ReNcell CX (cell line): ENCODE measurements around a stretch of chr6.

DNA sequence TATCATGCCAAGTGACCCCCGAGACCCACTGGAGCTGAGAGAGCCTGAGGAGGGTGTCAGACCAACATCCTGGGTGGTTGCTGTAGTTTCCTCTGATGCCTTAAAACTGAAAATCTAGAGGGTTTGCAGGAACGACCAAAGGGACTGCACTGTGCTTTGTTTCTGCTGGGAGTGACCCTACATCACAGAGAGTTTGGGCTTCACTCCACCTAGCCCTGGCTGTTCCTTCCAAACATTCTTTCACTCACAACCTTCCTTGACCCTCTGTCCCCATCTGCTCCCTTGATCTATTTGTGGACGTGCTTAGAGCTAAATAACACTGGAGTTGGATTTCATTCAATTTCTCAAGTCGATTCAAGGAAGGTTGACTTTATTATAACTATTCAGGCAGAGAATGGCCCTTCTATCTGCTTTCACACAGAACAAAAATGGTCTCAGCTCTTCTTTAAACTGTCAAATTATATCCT lies 18.1 kb downstream of the MYLK4 start:
- PRO-cap: no peak

GRCh38 chr6:2734037-2734530 lies 16.6 kb downstream of the MYLK4 start:
- PRO-cap: no peak

GRCh38 chr6:2762929-2763173 lies 2.3 kb upstream of the WRNIP1 start:
- PRO-cap: no peak

GRCh38 chr6:2833193-2834245 lies 8.1 kb downstream of the SERPINB1 start:
- PRO-cap: no peak

DNA sequence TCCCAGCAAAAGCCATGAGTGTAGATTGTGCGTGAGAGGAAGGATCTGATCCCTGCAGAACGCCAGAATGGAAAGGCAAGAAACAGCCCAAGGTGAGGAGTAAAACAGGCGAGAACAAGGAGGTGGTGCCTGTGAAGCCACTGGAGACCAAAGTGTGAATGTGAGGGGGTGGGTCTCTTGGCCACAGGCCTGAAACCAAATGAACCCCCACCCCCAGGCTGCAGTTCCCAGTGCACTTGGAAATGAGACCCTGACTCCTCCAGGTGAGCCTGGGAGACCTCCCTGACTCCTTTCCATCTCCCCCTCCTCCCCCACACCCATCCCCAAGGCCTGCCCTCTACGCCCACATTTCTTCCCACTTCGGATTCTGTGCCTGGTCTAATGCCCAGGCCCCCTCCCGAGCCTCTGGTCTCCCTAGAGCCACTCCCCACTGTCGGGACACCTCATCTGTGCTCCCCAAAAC lies 1.7 kb downstream of the SERPINB9 start:
- PRO-cap: no peak

DNA sequence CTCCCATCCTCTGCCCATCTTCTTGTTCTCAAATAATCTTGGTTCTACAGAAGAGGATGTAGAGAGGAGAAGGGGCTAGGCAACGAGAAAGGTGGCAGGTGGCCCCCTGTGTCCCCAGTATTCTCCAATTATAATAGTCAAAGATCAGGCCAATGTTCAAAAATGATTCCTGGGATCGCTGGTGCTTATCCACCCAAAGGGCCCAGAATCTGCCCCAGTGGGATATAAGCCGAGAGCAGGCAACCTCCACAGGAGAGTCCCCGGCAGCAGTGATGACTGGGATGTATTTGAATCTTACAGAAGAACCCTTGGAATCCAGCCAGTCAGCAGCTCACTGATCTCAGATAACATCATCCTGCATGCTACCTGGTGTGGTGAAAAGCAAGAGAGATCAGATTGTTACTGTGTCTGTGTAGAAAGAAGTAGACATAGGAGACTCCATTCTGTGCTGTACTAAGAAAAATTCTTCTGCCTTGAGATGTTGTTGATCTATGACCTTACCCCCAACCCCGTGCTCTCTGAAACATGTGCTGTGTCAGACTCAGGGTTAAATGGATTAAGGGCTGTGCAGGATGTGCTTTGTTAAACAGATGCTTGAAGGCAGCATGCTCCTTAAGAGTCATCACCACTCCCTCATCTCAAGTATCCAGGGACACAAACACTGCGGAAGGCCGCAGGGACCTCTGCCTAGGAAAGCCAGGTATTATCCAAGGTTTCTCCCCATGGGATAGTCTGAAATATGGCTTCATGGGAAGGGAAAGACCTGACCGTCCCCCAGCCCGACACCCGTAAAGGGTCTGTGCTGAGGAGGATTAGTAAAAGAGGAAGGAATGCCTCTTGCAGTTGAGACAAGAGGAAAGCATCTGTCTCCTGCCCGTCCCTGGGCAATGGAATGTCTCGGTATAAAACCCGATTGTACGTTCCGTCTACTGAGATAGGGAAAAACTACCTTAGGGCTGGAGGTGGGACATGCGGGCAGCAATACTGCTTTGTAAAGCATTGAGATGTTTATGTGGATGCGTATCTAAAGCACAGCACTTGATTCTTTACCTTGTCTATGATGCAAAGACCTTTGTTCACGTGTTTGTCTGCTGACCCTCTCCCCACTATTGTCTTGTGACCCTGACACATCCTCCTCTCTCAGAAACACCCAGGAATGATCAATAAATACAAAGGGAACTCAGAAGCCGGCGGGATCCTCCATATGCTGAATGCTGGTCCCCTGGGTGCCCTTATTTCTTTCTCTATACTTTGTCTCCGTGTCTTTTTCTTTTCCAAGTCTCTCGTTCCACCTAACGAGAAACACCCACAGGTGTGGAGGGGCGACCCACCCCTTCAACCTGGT lies 5.7 kb upstream of the SERPINB9 start:
- PRO-cap: no peak

DNA sequence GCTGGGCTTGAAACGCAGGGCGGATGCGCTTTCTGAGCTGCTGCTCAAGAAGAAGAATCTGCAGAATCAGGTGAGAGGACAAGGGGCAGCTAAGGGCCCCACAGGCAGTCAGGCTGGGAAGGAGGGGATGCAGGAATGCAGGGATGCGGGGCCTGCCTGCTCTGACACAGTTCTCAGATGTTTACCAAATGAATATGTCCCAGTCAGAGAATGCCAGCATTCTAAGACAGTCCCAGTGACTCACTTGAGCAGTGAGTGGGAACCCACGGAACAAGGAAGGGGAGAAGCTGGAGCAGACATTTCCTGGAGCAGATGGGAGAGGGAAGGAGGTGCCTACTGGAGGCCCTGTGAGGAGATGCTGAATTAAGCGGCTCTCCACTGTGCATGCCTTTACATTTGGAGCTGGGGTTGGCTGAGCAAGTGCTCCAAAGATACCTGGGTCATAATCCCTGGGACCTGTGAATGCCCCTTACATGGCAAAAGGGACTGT lies 11.0 kb downstream of the SERPINB6 start:
- PRO-cap: no peak

DNA sequence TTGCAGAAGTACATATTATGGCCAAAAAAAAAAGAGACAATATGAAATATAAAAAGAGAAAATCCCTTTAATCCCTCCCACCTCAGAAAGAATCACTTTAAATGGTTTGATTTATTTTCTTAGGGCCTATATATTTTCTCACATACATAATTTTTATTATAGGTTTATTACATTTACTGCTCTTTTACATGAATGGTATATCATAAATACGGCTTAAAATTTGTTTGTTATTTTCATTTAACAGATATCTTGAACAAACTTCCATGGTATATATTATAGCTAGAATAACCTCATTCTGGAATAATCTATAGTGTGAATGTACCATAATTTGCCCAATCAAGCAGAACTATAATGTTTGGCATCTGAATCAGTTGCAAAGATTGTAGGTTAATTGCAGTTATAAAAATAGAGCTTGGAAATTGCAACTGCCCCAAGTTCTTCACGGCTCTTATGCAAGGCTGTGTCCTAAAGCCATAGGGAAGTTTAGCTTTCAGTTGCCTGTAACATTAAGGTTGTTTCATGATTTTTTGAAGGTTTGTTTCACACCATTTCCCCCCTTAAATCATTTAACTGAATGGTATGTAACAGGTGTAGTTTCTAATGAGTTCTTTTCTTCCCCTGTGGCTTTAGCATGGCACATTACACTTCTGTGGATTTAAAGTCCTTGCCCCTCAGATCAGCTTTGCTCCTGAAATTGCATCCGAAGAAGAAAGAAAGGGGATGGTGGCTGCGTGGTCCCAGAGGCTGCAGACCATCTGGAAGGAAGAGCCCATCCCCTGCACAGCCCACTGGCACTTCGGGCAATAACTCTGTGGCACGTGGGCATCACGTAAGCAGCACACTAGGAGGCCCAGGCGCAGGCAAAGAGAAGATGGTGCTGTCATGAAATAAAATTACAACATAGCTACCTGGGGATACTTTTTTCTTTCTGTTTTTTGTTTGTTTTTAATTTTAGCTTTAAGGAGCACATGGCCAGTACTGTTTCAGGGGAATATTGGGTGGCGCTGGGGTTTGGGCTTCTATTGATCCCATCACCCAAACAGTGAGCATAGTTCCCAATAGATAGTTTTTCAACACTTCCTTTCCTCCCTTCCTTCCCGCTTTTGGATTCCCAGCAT lies 19.5 kb downstream of the NQO2 start:
- PRO-cap: no peak

DNA sequence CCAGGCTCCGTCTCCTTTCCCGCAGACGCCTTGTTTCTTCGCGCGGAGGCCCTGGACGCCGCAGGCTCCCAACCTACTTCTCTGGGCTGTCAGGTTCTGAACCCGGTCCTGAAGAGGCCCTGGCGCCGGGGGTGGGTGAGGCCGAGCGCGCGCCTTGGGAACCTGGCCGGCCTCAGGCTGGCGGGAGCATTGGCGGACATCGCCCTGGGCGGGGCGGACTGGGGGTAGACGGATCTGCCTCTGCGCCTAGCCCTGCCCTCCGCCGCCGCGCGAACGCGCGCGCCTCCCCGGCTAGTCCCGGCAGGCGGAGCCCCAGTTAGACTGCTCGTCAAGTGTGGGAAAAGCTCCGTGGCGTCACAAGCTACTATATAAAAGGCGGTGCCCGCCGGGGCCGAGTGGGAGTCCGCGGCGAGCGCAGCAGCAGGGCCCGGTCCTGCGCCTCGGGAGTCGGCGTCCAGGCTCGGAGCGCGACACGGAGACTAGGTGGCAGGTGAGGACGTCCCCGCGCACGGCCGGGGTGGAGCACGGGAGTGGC lies 4.7 kb upstream of the RIPK1 start:
- PRO-cap: bidirectional peak, plus-strand start at position 404 of the sequence, minus-strand start at position 214 of the sequence

GRCh38 chr6:3105309-3106060 lies 13.0 kb upstream of the BPHL start:
- PRO-cap: no peak

- PRO-cap: no peak
Observed at GRCh38 chr6:3135620-3136001, 17.1 kb downstream of the BPHL start.

DNA sequence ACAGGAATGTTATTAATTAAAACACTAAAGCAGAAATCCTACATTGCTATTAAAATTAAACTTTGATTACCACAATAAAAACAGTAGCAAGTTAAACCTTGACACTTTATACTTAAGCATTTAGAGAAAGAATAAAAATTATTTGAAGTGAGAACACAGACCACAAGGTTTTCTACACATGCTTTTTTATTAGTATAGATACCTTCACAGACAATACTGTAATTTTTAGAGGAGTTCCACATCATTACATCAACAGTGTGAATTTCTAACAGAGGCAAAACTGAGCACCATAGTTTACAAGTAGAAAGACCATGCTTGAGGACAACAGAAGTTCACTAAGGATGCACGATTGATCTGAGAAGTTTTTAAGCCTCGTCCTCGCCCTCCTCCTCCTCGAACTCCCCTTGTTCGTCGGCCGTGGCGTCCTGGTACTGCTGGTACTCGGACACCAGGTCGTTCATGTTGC lies 3.8 kb downstream of the TUBB2A start:
- PRO-cap: no peak

DNA sequence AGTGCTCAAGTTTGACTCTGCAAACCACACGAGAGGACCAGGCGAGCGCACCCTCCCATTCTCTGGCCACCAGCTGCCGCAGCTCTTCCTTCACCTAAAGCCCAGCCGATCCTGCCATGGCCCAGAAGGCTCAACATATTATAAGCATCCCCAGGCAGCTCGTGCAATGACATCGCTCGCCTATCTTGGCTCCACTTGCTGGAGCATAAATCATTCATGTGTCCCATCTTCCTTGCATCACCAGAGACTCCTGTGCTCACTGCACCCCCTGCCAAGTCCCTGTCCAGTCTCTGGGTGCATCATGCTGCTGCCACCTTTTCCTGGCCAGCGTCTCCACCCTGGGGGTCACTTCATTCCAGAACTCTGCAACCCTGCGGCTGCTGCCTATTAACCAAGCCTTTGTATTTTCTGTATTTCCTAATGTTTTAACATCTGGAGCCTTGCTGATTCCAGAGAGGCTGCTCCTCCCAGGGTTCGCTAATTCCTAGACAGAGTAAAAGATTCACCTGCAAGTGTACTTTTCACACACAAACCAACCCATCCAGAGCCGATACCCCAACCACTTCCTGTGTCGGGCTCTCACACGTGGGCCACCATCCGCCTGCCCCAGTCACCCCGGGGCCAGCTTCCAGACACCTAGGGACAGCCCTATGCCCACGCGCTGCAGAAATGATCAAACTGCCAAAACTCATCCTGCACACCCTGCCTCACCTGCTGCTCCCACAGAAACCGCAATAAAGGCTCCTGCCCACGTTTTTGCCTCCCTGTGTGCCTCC lies 59.2 kb downstream of the PSMG4 start:
- PRO-cap: no peak

GRCh38 chr6:3341398-3341926 lies 82.7 kb downstream of the PSMG4 start:
- PRO-cap: no peak

DNA sequence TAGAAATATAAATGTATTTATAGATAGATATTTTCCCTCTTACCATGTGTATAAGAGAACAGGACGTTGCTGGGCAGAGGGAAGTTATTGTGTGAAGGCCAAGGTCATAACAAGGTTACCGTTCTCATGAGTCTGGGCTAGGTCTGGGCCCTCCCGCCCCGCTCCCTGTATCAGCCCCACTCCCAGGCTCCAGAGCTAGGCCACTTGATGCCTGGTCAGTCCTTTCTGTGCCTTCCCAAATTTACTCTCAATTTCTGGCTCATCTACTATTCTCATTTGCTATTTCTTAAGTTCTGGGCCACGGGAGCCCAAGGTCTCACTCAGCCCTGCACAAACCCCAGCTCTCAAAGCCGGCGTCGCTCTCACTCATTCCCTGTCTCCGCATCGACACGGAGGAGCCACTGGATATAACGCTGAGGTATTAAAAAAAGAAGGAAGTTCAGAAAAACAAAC lies 96.7 kb downstream of the PSMG4 start:
- PRO-cap: no peak

GRCh38 chr6:3364357-3364927 lies 92.4 kb downstream of the SLC22A23 start:
- PRO-cap: no peak

DNA sequence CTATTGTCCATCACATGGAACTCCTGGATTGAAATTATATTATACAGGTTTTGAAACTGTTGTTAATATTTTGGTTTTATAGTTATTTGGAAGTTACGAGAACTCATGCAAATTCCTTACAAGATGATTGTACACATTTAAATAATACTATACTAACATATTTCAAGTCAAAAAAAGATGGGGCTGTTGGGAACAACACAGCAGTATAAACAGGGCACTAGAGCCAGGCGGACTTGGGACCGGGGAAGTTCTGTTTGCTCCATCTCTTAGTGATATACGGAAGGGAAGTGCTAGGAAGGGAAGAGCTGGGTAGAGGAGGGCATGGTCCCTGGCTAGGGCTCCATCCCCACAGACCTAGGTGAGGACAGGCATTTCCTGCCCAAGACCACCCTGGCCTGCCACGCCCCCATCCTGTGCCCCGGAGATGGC lies 61.0 kb downstream of the SLC22A23 start:
- PRO-cap: no peak

GRCh38 chr6:3405511-3406162 lies 51.2 kb downstream of the SLC22A23 start:
- PRO-cap: no peak

DNA sequence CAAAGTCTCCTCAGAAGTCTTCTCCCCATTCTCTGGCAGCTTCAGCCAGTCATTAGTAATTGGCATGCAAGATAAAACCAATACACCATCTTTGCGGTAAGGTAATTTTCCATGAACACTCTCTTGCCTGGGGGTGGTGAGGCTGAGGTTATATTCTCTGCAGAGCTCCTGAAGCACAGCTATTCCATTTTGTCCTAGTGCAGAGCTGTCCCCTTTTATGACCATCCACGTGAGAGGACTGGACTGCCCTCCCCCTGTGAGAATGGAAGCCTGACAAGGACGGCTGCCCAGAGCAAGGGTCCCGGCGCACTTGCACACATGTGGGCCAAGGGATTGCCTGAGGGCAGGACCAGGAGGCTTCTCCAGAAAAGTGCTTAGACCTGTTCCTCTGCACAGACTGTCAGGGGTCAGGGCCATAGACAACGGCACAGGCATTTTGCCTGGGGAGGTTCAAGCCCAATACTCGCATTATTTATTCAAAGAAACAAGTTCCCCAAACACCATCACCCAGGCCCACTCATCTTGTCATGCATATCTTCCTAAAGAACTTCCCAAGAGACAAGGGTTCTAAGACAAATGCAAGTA lies 48.2 kb downstream of the SLC22A23 start:
- PRO-cap: no peak

DNA sequence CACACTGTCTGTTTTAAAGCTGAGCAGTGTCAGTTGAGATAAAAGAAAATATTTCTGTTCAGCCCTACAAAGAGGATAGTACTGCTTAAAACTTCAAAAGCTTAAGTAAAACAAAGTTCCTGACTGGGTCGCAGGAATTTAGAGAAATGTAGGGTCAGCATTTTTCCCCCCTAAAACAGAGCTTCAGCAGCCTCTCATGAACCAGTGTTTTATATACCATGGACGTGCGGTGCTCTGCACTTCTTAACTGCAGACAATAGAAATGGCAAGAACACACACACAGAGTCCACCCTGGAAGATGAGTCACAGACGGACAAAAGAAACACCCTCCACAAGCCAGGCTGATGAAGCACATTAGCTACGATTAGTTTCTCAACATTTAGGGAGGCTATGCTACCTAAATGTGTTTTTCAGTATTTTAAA lies 34.8 kb downstream of the SLC22A23 start:
- PRO-cap: no peak